MCF 10A (cell line): Measurements from ENCODE around the genes ARID1A, TMEM222 and GPR3.

DNA sequence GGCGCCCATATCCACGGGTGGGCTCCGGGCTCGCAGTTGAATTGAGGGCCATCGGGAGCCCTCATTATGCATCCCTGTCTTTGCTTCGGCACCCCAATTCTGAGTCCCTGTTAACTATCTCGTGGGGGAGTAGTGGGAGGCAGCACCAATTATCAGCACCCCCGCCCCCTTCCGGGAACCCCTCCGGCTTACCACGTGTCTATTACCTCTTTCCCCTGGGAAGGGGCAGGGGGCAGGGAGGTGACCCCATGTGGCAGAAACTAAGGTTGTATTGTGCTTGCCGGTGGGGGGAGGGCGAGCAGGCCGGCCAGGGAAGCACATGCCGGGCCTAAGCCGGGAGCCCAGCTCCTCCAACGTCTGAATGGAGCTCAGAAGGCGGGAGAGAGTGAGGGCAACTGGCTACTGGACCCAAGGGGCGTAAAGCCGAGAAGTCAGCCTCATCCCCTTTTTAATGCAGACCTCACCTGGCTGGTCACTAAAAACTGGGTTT lies 1.1 kb downstream of the LIN28A start:
- PRO-cap: no peak
- RRBS: 39% methylated on average over 6 of the region's 20 CpGs

GRCh38 chr1:26477842-26478470 lies 5.7 kb downstream of the HMGN2 start:
- PRO-cap: no peak
- RRBS: no CpG with 5 or more reads among the region's 6 CpGs

DNA sequence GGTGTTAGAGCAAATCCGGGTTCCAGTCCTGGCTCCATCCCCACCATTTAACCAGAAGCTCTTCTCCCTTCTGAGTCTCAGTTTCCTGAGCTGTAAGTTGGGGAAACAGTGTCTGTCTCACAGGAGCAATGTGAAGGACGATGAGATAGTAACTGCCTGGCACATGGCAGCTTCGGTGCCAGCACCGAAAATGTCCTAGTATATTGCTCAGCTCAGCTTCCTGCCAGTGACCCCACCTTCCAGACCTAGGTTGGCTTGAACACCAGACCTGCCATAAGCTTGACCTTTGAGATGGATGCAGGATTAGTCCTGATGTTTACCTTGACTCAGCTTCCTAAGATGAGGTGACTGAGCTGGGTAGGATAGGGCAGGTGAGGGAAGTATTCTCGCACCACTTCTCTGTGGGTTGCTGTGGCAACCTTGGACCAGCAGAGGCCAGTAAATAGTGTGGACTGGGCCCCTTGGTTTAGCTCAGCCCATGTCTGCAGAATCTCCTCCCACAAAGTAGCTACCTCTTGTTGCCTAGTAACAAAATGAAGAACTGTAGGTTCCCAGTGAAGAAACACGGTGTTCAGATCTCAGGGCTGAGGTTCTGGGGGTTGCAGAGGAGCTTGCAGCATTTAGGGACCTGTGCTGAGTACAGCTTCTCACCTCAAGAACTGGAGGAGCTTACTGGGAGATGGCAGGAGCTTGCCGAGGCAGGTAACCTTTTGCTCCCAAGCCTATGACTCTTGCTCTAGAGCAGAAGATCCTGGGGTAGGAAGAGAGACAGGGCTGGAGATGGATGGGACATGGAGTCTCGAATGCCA lies 8.4 kb downstream of the RPS6KA1 start:
- PRO-cap: no peak
- RRBS: no CpG with 5 or more reads among the region's 8 CpGs

DNA sequence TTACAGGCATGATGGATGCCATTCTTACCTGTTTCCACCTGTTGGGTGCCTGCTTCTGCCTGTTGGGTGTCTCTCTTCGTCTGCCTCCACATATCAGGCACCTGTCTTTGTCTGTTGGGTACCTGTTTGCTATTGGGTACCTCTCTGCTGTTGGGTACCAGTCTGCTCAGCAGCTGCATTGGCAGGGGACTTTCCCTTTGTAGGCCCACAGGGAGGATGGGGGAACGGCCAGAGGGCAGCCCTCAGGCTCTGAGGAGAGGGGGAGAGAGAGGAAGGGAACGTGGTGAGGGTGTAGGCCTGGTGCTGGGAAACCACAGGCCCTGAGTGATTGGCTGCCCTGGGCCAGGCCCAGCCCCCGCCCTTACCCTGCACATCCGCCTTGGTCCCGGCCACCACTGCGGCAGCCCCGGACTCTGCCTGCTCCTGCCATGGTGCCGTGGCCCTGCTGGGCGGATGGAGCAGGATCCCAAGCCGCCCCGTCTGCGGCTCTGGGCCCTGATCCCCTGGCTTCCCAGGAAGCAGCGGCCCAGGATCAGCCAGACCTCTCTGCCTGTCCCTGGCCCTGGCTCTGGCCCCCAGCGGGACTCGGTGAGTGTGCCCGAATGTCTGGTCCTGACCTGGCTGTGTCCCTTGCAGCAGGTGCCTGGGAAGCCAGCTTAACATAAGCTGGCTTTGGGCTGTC lies 16.0 kb downstream of the RPS6KA1 start:
- PRO-cap: no peak
- RRBS: no CpG with 5 or more reads among the region's 17 CpGs

- PRO-cap: bidirectional peak, plus-strand start at chr1:26696032, minus-strand start at chr1:26695944
- RRBS: under 1% methylated on average over 42 of the region's 92 CpGs
Observed at GRCh38 chr1:26695843-26696602, at the start of gene ARID1A. Gene ARID1A, plus strand, starts transcription at chr1:26696015.

- PRO-cap: no peak
- RRBS: no CpG with 5 or more reads among the region's 12 CpGs
Observed at GRCh38 chr1:26731099-26731769, 35.4 kb downstream of the ARID1A start.

- PRO-cap: bidirectional peak, plus-strand start at chr1:26789312, minus-strand start at chr1:26789253
- RRBS: no CpG with 5 or more reads among the region's 20 CpGs
Observed at GRCh38 chr1:26789010-26789775, 1.4 kb downstream of the PIGV start.

GRCh38 chr1:26849116-26849938 lies 13.6 kb upstream of the SFN start:
- PRO-cap: bidirectional peak, plus-strand start at chr1:26849628, minus-strand start at chr1:26849329
- RRBS: no CpG with 5 or more reads among the region's 11 CpGs

- PRO-cap: no peak
- RRBS: 25% methylated on average over 1 of the region's 7 CpGs
Observed at GRCh38 chr1:26852976-26853546, 9.9 kb upstream of the SFN start.

DNA sequence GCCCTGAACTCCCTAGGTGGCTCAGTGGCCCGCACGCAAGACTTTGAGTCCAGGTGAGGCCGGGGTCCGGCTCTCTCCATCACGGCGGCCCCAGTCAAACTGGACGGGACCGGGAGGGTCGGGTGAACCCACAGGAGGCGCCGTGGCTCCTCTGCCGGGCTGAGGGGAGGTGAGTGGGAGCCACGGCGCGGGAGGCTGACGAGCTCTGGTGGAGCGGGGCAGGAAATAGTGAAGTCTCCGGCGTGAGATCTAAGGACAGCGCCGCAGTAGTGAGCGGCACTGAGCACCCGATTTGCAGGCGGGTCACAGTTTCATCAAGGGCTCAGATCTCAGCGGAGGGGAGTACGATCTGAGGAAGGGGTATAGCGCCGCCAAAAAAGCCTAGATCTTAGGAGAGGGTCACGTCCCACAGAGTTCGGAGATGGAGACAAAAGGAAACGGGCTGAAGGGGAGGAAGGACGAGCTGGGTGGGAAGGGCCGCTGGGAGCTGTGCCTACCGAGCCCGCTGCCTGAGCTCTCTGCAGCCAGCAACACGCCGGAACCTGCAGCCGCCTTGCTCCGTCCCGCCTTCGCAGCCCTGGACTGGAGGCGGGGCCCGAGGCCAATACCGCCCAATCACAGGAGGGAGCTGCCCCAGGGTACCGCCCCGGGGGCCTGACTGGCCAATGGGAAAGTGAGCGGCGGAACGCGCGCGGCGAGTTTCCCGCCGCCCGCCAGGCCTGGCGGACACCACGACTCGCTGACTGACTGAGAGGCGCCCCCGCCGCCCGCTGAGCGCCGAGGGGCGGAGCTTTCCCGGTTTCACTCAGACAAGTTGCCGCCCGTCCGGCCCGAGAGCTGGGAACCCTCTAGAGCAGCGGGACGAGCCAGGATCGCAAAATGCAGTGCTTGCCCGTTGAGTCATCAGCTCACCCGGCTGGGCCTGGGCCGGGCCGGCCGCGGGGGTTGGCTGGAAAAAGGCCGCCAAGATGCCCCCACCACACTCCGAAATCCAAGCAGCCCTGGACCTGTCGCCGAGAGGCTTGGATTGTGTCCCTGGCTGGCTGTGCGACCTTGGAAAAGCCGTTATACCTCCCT lies 1.9 kb downstream of the SFN start:
- PRO-cap: bidirectional peak, plus-strand start at position 840 of the sequence, minus-strand start at position 520 of the sequence
- RRBS: under 1% methylated on average over 15 of the region's 86 CpGs

GRCh38 chr1:26945105-26946163 lies 14.8 kb downstream of the KDF1 start:
- PRO-cap: no peak
- RRBS: no CpG with 5 or more reads among the region's 18 CpGs

- PRO-cap: no peak
- RRBS: no CpG with 5 or more reads among the region's 4 CpGs
Observed at GRCh38 chr1:26946175-26946700, 14.0 kb downstream of the KDF1 start.

DNA sequence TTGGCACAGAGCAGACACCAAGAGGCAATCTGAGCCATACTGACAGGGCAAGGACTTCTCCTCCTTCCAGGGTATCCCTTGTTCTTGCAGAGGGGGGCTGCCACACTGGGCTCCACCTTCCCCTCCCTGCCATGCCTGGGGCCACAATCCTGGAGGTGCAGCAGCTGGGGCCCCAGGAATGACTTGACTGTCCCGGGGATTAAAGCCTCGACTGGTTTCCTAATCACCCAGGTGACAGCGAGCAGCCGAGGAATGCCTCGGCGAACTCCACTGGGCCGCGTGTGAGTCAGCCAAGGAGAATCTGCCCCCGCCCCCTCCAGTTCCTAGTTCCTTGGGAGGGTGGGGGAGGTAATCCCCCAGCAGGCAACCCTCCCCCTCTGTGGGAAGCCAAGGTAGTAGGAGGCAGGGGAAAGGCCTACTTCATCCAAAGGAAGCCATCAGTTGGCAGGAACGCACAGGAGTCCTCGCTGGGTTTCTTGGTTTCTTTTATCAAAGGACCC lies 1.7 kb downstream of the TENT5B start:
- PRO-cap: bidirectional peak, plus-strand start at position 427 of the sequence, minus-strand start at position 191 of the sequence
- RRBS: no CpG with 5 or more reads among the region's 11 CpGs

DNA sequence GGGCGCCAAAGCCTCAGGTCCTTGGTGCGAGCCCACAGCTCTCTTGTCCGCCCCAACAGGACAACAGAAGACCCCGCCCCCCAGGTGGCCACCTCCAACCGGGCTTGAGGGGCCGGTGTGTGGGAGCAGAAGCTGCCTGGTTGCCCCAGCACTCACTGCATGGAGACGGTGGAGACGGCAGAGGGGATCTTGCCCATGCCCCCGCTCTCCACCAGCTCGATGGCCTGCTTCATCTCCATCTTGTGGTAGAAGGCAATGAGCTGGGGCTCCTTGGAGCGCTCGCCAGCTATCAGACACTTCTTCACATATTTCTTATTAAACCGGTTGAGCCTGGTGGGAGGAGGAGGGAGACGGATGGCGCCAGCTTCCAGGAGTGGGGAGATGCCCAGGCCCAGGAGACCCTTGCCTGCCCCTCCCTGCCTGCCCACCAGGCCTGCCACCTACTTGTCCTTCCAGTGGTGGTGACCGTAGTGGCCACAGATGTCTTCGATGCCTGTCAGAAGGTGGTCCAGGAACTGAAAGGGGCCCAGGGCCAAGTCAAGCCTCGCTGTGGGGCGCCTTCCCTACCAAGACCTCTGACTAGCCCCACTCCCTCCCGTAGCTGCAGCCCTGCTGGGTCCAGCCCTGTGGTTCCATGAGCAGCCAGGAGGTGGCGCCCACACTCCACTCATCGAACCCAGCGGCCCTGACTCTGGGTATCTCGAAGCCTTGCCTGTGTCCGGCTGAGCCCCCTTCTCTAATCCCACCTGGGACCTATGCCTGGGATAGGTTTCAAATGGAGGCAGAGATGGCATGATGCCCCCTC lies 52.5 kb downstream of the SLC9A1 start:
- PRO-cap: no peak
- RRBS: no CpG with 5 or more reads among the region's 25 CpGs

DNA sequence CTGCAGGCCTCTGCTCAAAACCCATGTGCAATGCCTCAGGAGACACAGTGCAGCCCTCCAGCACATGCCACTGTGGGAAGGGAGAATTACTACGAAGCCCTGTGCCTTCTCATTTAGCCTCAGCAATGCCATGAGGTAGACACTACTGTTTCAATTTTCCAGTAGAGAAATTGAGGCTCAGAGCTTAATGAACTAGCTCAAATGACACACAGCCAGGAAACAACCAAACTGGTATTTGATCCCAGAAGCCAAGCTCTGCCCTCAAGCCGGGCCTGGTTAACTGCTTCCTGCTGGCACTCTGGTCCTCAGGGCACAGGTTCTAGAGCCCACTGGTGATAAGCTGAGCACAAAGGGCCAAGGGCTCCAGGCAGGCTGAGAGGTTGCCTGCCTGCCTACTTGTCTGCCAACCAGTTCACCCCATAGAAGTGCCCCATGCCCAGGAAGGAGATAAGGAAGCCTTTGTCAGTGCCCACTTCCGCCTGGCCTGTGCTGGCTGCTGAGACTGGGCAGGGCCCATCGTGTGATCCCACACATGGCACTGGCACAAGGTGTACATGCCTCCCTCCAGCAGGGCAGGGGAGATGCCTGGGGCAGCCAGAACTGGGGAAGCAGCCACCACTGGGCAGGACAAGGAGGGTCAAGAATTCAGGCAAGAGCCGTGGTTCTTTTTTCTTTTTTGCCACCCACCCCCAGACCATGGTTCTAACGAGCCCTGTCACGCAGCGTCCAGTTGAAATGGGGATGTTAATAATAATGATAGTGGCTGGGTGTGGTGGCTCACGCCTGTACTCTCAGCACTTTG lies 24.2 kb downstream of the SLC9A1 start:
- PRO-cap: no peak
- RRBS: no CpG with 5 or more reads among the region's 9 CpGs

DNA sequence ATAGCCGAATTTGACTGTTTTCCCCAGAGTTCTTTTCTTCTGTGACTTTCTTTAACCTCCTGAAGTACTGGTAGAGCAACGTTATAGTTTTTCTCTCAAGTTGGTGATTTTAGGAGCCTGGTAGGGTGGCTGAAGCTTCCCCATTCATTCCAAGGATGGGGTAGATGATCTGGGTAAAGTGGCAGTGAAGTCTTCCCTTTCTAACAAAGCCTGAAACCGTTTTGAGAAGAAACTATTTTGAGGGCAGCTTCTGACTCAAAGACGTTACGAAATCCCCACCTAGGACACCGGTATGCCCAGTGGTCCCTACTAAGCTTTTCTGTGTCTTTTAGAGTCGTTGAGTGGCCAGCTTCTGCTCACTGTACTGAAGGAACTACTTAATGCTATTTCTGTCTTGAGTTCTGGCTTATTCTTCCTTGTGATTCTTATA lies 1.3 kb downstream of the WDTC1 start:
- PRO-cap: no peak
- RRBS: no CpG with 5 or more reads among the region's 7 CpGs

DNA sequence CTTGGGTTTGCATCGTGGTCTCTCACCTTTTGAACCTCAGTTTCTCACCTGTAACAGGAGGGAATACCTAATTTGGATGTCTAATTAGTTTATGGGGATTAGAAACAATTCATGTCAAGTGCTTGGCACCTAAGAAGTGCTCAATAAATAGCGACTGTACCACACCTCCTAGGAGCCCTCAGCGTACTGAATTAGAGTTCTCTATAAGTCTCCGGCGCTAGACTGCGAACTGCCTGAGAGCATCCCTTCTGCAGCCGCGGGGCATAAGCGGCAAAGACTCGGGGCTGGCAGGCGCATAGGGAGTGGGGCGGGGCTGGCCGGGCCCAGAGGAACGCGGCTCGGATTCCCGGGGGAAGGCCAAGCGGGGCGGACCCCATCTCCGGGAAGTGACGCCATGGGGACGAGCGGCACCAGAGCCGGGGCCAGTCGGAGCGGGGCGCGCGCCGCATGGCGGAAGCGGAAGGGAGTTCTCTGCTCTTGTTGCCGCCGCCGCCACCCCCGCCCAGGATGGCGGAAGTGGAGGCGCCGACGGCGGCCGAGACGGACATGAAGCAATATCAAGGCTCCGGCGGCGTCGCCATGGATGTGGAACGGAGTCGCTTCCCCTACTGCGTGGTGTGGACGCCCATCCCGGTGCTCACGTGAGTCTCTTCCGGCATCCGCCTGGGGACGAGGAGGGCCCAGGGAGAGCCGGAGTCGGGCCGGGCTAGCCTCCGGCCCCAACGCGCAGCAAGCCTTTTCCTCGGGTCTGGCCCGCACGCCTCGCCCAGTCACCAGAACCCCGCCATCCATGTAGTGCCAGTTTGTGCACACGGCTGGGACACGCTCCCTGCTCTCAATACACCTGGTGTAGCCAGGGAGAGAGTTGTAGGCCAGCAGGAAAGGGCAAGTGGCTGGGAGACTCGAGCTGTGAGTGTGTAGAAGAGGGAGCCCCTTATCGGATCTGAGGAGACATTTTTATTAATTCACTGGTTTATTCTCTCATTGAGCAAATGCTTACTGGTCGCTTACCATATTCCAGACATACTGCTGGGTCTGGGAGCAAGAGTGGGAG lies at the start of gene TMEM222:
Gene TMEM222, plus strand, starts transcription at position 413 of the 1,054 bp plus-strand sequence.
- PRO-cap: bidirectional peak, plus-strand start at position 495 of the sequence, minus-strand start at position 265 of the sequence; bidirectional peak, plus-strand start at position 693 of the sequence, minus-strand start at position 614 of the sequence
- RRBS: under 1% methylated on average over 13 of the region's 72 CpGs

GRCh38 chr1:27335497-27336210 lies 6.2 kb upstream of the SYTL1 start:
- PRO-cap: no peak
- RRBS: no CpG with 5 or more reads among the region's 14 CpGs

DNA sequence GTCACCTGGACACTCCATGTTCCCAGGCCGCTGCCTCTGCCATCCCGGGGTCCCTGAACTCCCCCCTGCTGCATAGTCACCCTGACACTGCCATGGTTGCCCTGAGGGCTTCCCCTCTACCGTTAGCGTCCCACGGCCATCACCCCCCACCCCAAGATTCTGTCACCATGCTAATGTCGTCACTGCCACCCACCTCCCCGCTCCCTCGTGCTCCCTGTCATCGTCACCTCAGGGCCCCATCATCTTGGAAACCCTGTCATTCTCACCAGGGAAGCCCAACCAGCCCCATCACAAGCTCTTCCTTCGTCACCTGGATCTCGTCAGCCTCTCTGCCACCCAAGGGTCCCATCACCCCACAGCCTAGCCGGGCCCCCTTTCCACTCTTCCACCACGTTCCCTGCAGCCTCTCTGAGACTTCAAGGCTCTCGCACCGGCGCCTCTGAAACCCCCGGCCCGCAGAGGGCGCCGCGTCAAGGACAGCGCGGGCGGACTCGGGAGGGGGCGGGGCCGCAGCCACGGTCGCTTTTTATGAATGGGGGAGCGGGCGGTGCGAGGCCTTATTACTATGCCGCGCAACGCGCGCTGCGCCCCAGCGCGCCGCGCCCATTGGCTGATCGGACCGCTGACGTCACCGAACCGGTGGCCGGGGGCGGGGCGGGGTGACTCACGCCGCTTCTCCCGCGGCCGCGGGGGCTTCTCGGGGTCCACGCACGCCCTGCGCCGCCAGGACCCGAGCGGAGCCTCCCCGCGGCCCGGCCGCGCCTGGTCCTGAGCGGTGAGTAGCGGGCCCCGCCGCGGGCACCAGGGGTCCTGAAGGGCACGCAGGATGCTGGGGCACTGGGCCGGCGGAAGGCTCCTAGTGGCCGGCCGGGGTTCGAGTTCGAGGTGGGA lies at the start of gene GPR3:
Gene GPR3, plus strand, starts transcription at position 660 of the 891 bp plus-strand sequence.
- PRO-cap: bidirectional peak, plus-strand start at position 672 of the sequence, minus-strand start at position 441 of the sequence
- RRBS: 2% methylated on average over 14 of the region's 80 CpGs

- PRO-cap: no peak
- RRBS: no CpG with 5 or more reads among the region's 27 CpGs
Observed at GRCh38 chr1:27404963-27405949, 12.8 kb downstream of the GPR3 start.